NALM6 (cell line): ENCODE results near the genes ISL1, ARL15 and SLC38A9.

DNA sequence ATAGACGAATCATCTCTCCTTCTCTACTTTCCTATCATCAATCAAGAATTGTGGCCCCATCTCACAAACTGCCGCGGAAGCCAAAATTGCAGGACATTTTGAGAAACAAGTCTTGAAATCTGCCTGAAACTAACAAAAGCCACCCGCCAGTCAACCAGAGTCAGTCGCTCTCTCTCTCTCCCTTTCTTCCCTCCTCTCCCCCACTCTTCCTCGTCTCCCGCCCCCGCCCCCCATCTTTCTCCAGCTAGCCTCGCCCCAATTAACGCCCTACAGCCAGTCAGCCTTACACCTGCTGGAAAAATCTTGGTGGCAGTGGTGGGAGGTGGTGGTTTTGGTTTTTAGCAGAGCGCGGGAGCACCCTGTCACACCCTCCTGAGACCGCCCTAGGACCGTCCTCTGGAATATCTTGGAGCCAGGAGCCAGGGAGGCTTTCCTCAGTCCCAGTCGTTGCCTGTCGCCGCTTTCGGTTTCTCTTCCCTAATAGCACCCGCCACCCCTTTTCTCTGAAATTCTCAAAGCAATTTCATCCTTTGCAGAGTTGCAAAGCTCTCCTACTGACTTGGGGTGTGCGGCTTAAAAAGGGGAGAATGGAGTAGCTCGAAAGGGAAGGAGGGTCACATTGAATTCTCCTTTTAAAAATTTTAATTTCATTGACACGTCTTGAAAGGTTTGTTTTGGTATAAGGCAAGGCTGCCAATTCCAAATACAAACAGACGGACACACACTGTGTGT is 301.1 kb downstream of the PARP8 start:
- PRO-cap, result no peak

DNA sequence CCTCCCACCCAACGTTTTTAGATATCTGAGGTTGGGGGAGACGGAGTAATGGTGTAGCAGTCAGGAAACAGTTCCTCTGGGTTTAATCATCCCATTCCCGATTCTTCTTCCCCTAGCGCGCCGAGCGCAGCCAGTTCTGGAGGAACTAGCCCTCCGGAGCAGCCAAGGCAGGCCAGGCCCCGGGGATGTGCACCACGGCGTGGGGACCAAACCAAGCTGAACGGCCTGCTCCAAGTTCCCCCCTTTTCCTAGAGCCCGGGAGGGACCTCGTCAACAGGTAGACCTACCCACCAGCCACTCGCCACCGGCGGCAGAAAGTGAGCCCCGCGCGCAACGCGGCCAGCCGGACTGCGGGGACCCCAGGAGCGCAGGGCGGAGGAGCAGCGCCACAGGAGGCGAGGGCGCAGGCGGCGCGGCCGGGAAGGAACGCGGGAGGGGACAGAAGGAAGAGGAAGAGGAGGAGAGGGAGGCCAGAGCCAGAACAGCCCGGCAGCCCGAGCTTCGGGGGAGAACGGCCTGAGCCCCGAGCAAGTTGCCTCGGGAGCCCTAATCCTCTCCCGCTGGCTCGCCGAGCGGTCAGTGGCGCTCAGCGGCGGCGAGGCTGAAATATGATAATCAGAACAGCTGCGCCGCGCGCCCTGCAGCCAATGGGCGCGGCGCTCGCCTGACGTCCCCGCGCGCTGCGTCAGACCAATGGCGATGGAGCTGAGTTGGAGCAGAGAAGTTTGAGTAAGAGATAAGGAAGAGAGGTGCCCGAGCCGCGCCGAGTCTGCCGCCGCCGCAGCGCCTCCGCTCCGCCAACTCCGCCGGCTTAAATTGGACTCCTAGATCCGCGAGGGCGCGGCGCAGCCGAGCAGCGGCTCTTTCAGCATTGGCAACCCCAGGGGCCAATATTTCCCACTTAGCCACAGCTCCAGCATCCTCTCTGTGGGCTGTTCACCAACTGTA is at the start of gene ISL1:
Gene ISL1, plus strand, starts transcription at position 766 of the 948 bp plus-strand sequence.
- PRO-cap, result no peak

- PRO-cap, result no peak
Observed at GRCh38 chr5:51388656-51389254, 5.5 kb downstream of the ISL1 start.

- PRO-cap, result no peak
Observed at GRCh38 chr5:52742855-52743408, 44.8 kb upstream of the ITGA1 start.

- PRO-cap, result no peak
Observed at GRCh38 chr5:52787306-52787603, 461 bp upstream of the ITGA1 start.

GRCh38 chr5:52906409-52907355 is 82.5 kb upstream of the ITGA2 start:
- PRO-cap, result no peak

GRCh38 chr5:52909947-52910577 is 79.1 kb upstream of the ITGA2 start:
- PRO-cap, result no peak

DNA sequence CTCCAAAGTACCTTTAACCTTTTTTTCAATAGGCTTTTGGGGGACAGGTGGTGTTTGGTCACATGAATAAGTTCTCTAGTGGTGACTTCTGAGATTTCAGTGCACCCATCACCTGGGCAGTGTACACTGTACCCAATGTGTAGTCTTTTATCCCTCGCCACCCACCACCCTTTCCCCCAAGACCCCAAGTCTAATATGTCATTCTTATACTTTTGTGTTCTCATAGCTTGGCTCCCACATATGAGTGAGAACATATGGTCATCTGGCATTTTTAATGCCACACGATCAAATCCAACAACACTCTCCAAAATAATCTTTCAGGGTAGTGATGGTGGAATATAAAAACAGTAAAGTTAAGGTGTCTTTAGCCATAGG is 351.1 kb downstream of the NDUFS4 start:
- PRO-cap, result no peak

DNA sequence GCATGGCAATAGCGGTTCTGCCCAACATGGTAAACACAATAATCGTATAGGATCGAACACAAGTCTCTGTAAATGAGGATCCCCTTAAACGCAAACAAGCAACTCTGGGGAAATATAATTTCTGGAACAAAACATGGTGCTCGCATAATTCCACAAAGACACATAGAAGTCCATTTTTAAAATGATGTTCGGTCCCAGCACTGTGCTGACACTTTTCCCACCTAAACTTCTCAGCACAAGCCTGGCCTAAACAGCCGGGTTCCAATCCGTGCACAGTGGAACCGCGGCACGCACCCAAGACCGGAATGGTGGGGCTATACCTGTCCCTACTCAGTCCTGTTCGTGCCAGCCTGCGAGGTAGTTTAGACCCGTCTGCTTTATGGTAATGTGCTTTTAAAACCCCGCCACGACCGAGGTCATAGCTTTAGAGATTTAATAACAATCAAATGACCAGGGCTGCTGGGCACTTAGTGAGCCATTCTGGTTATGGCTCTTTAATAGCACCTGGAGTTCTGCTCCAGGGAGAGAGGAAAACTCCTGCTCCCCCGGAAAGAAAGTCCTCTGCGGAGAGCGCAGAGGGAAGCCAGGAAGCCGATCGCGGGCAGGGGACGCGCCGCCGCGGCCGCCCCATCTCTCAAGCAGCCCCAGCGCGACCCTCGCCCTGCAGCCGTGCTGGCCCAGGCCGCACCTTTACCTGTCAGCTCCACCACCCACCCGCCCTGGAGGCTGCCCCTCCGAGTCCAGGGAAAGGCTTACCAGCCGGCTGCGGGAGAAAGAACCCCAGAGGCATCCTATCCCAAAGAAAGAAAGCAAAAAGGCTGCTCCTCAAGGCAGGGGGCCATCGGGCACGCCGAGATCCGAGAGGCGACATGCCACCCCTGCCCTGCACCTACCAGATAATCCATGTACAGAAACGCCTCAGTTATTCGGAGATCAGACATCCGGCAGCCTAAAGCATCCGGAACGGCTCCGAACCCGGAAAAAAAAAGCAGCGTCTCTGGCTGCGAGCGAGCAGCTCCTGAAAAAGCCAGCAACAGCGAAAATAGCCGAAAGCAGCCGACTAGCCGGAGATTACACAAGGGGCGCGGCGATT is at the start of gene ARL15:
Gene ARL15, minus strand, starts transcription at position 1,035 of the 1,093 bp plus-strand sequence.
- PRO-cap, result unidirectional peak, plus-strand start at position 333 of the sequence; unidirectional peak, plus-strand start at position 586 of the sequence; bidirectional peak, plus-strand start outside the sequence, minus-strand start at position 999 of the sequence

DNA sequence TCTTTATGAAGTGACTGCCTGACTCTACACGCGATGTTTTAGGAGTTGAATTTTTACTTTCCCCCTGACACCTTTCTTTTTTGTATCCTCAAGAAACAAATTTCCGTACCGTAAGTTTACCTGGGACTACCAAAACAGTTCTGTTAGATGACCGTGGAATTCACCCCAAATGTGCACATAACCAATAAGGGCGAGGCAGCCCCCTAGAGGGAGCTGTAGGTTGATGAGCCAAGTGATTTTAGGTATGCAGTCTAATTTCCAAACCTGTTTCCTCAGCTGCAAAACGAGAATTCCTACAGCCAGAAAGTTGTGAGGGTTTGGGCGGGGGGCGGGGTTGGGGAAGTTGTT is 1.4 kb upstream of the ARL15 start:
- PRO-cap, result no peak

DNA sequence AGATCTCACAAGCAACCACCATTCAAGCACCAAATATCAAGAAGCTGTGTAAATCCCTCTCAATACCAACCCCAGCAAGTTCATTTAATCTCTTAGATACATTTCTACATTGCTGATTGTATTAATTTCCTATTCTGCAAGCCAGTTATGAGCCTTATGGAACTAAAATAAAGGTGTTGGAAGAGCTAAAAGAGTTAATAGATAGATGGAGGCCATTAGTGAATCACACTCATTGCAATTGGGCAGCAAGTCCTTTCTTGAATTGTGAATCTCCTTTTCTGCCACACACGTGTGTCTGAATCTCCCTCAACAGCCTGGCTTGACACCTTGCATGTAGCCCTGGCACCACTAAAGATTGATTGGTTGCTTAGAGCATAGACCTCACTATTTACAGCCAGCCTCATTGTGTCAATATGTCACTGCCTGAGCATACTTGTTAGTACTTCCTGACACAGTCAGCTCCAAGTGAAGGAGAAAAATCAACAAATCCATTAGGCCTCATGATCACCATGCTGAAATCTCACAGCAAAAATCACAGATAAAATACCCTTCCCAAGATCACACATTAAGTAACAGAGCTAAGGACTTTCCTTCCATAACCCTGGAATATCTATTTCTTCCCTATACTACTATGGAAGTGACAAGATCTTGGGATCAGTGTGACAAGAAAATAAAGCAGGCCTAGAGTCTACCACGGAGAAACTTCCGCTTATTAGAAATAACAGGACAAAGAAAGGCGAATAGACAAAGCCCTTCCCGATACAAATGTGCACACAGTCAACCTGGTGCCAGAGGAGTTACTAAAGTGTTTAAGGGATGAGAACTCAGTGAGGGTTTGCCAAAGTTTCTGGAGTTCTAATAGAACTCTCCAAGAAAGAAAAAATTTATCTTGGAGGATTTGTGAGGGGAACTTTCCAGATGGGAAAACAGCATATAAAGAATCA is 5.4 kb upstream of the ARL15 start:
- PRO-cap, result no peak

DNA sequence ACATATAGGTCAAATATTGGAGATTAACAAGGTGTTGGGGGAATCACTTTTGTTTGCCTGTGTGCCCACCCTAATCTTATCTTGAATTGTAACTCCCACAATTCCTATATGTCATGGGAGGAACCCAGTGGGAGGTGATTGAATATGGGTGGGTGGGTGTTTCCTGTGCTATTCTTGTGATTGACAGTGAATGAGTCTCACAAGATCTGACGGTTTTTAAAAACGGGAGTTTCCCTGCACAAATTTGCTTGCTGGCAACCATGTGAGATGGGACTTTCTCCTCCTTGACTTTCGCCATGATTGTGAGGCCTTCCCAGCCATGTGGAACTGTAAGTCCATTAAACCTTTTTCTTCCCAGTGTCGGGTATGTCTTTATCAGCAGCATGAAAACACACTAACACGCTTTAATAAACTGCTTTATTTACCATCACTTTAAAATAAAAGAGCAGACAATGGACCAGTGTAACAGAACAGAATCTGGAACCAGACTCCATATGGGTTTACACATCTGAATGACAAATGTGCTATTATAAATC is 64.8 kb upstream of the HSPB3 start:
- PRO-cap, result no peak

DNA sequence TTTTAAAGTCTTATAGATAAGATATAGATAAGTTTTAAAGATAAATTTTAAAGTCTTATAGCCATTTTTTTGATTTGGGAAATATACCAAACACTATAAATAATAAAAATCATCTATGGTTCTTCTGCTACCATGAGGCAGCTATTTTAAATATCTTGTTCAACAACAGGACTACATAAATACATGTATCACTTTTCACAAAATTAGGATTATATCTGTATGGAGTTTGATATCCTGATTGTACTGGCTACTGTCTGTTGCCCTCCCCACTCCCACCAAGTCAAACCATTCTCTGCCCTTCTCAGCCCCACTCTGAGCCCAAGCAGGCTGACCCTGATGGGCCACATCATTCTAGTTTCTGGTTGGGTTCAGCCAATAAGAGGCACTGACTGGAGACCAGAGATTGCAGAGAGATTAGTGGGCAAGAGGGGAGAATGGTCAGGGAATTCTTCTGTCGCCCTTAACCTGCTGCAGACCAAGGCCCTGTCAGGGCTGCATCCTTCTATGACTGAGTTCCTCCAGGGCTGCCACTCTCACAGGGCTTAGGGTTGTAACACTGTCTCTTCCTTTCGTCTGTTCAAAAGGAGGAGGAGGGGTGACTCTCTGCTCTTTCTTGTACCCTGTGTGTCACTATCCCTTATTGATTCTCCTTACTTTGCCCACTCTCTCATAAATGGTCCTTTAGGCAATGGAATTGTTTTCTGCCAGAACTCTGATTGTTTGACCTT is 2.7 kb downstream of the HSPB3 start:
- PRO-cap, result no peak

- PRO-cap, result no peak
Observed at GRCh38 chr5:54545062-54545637, 27.6 kb downstream of the SNX18 start.

DNA sequence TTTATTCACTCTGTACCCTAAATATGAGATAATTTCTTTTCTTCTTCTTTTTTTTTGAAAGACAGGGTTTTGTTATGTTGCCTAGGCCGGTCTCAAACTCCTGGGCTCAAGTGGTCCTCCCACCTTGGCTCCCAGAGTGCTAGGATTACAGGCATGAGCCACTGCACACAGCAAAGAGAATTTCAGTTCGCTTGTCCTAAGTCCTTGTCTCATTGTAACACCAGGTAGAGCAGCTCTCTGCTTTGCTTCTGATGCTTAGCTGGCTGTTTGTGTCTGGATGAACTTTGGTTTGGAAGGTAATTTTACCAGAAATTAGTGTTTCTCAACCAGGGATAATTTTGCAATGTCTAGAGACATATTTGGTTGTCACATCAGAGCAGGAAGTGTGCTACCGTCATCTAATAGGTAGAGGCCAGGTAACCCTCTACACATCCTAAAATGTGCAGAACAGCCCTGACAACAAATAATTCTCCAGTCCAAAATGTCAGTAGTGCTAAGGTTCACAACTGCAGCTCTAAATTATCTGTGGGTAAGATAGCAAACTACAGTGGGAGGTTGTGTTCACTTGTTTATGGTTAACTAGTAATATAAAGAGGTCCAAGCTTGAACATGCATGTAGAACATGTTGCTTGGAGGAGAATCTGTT is 108.8 kb downstream of the SNX18 start:
- PRO-cap, result no peak

DNA sequence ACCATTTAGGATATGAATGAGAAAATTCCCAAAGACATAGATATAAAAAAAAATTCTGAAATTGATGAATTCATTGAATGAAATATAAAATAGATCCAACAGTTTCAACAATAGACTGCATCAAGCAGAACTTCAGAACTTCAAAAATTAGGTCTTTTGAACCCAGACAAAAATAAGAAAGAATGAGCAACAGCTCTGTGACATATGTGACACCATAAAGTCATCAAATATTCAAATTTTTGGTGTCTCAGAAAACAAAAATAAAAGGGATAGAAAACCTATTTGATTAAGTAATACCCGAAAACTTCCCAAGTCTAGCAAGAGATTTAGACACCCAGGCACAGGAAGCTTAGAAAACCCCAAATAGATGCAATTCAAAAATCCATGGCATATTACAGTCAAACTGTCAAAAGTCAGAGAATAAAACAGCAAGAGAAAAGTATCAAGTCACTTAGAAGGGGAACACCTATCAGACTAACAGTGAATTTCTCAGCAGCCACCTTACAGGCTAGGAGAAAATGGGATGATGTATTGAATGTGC is 103.8 kb downstream of the PLPP1 start:
- PRO-cap, result no peak

DNA sequence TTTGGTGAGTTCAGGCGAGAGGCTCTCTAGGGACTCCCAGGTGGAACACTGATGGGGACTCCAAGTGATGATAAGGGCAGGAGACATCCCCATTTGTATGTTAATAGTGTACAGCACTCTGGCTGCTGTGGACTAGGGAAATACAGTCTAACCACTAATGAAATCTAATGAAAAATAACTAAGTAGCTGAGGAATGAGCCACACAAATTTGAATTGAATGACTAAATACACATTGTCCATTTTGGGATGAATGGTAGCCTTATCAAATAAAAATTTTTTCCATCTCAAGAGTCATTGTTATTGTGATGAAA is 59.7 kb upstream of the PLPP1 start:
- PRO-cap, result no peak

- PRO-cap, result no peak
Observed at GRCh38 chr5:55600409-55600938, 65.7 kb upstream of the PLPP1 start.

GRCh38 chr5:55711801-55713008 is at the start of gene SLC38A9:
TSS of gene SLC38A9 (minus strand) at chr5:55712324.
- PRO-cap, result unidirectional peak, minus-strand start at chr5:55712051; bidirectional peak, plus-strand start at chr5:55712445, minus-strand start at chr5:55712261; bidirectional peak, plus-strand start at chr5:55712672, minus-strand start at chr5:55712680

GRCh38 chr5:55853289-55853708 is 2.1 kb downstream of the IL31RA start:
- PRO-cap, result no peak